ENCODE data around the gene APOL3.

- RRBS: no CpG with 5 or more reads among the region's 8 CpGs
These were observed 60.5 kb upstream of the RASD2 start for GRCh38 chr22:35480193-35480530.

GRCh38 chr22:35610632-35611362, 6.3 kb downstream of the MB start:
- RRBS: no CpG with 5 or more reads among the region's 11 CpGs

DNA sequence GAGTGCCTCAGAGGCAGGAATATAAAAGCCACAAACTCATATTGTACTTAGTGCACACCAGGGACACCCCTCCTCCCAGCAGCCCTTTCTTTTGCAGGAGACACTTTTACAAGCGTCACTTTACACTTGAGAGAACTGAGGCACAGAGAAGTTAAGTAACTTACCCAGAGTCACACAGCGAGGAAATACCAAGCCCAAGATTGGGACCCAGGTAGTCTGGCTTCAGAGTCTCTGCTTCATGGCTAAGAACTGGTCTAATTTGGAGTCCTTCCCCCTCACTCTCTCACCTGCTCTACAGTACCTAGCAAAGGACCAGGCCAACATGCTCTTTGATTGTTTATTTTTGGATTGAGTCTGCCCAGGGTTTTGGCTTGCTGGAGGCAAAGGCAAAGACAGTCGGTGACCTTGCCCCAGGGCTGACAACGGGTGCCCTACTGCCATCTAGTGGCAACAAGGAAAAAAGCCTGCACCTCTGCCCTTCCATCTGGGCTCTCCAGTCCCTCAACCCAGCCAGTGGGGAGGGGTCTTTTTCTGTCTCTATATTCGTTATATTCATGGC, 6.0 kb upstream of the MB start:
- RRBS: no CpG with 5 or more reads among the region's 5 CpGs

DNA sequence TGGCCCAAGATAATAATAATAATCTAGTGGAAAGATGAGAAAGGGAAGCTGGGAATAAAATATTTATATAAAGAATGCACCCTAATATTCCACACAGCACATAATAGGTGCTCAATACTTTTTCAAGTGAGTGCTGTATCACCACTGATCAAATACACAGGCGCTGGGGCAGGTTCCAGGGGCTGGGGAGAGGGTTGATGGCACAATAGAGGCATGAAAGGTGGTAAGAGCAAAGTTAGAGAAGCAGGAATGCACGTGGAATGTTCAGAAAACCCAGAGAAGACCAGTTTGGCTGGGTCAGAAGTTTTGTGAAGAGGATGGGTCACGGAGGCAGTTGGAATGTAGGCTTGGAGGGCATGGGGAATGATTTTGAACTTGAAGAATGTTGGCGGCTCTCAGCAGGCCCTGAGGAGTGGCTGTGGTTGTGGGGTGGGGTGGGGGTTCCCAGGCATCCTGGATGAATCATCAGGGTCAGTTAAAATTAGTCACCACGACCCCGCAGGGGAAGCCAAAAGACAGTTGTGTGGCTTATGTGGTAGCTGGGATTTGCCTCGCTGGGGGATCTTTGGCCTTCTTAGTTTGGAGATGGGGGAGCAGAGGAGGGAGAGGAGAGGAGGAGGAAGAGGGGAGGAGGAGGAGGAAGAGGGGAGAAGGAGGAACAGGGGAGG, 12.6 kb upstream of the MB start:
- RRBS: no CpG with 5 or more reads among the region's 7 CpGs

- RRBS: no CpG with 5 or more reads among the region's 3 CpGs
These were observed 1.6 kb downstream of the APOL6 start for GRCh38 chr22:35649910-35650186.

DNA sequence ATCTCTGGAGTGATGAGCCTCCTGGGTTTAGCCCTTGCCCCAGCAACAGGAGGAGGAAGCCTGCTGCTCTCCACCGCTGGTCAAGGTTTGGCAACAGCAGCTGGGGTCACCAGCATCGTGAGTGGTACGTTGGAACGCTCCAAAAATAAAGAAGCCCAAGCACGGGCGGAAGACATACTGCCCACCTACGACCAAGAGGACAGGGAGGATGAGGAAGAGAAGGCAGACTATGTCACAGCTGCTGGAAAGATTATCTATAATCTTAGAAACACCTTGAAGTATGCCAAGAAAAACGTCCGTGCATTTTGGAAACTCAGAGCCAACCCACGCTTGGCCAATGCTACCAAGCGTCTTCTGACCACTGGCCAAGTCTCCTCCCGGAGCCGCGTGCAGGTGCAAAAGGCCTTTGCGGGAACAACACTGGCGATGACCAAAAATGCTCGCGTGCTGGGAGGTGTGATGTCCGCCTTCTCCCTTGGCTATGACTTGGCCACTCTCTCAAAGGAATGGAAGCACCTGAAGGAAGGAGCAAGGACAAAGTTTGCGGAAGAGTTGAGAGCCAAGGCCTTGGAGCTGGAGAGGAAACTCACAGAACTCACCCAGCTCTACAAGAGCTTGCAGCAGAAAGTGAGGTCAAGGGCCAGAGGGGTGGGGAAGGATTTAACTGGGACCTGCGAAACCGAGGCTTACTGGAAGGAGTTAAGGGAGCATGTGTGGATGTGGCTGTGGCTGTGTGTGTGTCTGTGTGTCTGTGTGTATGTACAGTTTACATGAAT, 10.8 kb downstream of the APOL6 start:
- RRBS: no CpG with 5 or more reads among the region's 22 CpGs

GRCh38 chr22:35893861-35894254, 134.8 kb downstream of the RBFOX2 start:
- RRBS: no CpG with 5 or more reads among the region's 3 CpGs

GRCh38 chr22:36023757-36024228, 4.8 kb downstream of the RBFOX2 start:
- RRBS: no CpG with 5 or more reads among the region's 5 CpGs

GRCh38 chr22:36077150-36077738, 48.6 kb upstream of the RBFOX2 start:
- RRBS: no CpG with 5 or more reads among the region's 9 CpGs

GRCh38 chr22:36155687-36156157, 4.8 kb downstream of the APOL3 start:
- RRBS: no CpG with 5 or more reads among the region's 8 CpGs

- RRBS: 27% methylated on average over 3 of the region's 19 CpGs
These were observed 3.9 kb downstream of the APOL3 start for GRCh38 chr22:36156305-36157446.

DNA sequence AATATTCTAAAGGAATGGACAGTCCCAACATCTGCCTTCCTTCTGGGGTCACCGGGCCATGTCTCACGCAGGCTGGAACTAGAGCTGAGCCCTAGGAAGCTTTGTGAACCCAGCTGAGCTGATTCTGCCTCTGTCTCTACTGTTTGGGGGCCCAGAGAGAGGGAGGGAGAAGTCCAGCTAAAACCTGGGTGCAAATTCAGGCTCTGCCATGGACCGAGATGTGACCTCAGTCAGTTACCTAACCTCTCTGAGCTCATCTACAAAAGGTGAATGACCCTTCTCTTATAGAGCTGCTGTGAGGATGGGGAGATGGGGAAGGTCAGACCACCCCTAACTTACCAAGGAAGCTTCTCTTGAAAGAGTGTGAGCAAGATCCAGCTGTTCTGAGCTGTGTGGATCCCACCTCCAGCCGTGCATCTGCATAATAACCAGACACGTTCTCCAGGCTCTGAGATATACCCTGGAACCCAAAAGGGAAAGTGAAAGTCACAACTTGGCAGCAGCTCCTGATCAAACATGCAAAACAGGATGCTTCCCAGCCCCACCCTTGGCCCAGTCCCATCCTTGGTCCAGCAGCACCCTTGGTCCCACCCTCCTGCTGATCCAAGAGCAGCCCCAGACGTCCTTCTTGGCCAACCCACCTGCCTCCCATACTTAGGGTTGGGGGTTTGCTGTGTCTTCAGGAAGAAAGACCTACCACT, at the start of gene APOL3:
Gene APOL3 (minus strand): TSS at position 426 of the 701 bp plus-strand sequence.
- RRBS: no CpG with 5 or more reads among the region's 6 CpGs

- RRBS: 100% methylated on average over 3 of the region's 36 CpGs
These were observed 33.5 kb downstream of the APOL1 start for GRCh38 chr22:36286135-36287183.

- RRBS: no CpG with 5 or more reads among the region's 8 CpGs
These were observed 36.5 kb downstream of the APOL1 start for GRCh38 chr22:36289372-36289818.

- RRBS: no CpG with 5 or more reads among the region's 12 CpGs
These were observed 41.8 kb downstream of the APOL1 start for GRCh38 chr22:36294748-36295202.

GRCh38 chr22:36308254-36308703, 55.3 kb downstream of the APOL1 start:
- RRBS: no CpG with 5 or more reads among the region's 7 CpGs

DNA sequence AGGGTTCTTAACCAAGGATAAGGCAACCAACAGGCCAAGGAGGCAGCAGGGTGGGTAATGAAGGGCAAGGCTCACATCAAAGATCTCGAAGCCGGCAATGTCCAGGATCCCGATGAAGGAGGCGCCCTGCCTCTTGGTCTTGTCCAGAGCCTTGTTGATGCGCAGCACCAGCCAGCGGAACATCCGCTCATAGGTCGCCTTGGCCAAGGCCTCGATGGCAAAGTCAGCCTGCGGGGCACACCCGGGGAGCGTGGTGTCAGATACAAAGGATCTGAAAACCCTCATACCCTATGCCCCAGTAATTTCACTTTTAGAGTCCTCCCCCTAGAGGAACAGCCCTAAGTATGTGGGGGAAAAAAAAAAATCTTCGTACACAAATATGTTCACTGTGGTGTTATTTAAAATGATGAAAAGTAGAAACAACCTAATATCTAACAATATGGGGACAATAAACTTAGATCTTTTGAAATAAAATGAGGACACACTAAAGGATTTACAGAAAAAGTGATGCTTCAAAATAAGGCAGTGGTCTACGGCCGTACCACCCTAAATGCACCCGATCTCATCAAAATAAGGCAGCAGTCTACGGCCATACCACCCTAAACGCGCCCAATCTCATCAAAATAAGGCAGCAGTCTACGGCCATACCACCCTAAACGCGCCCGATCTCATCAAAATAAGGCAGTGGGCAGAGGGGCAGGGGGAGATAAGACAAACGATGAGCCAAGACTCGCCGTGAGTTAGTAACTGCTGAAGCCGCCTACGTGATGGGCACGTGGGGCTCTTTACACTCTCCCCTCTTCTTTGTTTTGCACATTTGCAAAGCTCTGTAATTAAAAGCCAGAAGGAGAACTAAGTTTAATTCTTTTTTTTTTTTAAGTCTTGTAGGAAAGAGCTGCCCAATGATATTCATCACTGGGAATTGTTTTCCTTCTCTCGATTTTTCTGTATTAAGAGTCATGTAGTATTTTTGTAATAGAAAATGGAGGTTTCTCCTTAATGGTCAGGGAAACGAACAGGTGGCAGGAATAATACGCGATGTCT, 63.8 kb downstream of the APOL1 start:
- RRBS: no CpG with 5 or more reads among the region's 33 CpGs

DNA sequence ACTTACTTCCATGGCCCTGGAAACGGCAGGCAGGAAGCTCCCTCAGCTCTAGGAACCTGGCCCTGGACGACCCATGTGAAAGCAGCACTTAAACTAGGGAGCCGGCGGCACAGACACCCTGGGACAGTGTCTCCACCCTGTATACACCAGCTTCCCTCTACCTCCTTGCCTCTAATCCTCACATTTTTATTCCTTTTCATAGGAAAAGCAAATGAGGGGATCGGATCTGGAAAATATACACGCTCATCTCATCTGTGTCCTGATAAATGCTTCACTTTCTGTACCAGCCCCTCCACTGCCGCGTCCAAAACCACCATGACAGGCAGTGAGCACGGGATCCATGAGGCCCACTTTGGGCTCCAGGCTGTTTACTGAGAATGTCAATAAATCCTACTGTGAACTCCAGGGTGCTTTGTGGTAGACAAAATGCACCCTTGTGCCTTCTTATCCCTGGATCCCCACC, 65.0 kb downstream of the MYH9 start:
- RRBS: no CpG with 5 or more reads among the region's 9 CpGs

GRCh38 chr22:36366157-36367056, 21.4 kb downstream of the MYH9 start:
- RRBS: no CpG with 5 or more reads among the region's 22 CpGs

DNA sequence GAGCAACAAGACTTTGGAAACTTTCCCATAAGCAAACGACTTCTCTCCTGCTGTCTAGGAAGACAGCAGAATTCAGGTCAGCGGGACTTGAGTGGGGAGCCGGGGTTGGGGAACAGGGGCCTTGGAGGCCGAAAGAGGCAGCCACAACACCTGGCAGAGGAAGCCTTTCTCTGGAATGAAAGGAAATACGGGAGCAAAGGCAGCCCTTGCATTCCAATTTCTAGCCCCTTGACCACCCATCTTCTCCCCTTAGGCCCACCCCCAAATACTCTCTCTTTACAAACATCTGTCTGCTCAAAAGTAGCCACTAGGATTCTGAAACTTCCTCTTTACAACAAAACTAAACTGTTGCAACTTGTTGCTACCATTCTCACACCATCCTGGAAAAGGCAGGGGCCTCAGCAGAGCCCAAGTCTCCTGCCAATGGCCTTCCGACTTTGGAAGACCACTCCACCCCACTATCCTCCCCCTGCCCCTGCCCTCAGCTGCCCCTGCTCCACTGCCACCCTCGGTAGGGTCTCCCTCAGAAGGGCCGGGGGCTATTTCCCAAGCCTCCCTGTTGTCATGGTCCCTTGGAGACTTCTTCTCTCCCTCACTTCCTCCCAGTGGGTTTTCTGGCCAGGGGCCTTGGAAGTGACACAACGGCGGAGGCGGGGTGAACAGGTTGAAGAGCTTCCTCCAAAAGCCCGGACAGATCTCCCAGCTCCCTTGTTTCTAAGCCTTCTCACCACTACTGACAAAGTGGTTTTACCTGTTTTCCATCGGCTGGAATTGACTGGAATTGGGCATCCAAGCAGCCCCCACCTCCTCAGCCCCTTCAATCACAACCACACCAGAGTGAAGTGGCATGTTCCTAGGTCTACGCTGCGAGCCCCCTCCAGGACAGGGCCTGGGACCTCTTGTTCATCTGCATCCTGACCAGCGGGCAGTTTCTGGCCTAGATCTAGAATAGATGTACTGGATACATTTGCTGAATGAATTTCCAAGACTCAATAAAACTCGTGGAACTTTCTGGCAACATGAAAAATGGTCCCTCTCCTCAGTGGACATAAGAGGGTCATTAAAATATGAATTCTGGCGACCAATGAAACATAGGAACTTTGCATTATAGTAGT, 14.6 kb downstream of the MYH9 start:
- RRBS: no CpG with 5 or more reads among the region's 18 CpGs